Bronchus fibroblast of lung (primary cell): ENCODE measurements around the genes PSMG4 and FAM50B.

GRCh38 chr6:2982420-2982974 is 11.1 kb upstream of the SERPINB6 start:
- RAMPAGE, long total RNA: no peak

- RAMPAGE, long total RNA: no peak
These were observed 13.0 kb downstream of the RIPK1 start for GRCh38 chr6:3081341-3081698.

- RAMPAGE, long total RNA: no peak
These were observed 2.1 kb downstream of the BPHL start for GRCh38 chr6:3120444-3121085.

- RAMPAGE, long total RNA: no peak
These were observed 660 bp downstream of the TUBB2B start for GRCh38 chr6:3226528-3227458.

DNA sequence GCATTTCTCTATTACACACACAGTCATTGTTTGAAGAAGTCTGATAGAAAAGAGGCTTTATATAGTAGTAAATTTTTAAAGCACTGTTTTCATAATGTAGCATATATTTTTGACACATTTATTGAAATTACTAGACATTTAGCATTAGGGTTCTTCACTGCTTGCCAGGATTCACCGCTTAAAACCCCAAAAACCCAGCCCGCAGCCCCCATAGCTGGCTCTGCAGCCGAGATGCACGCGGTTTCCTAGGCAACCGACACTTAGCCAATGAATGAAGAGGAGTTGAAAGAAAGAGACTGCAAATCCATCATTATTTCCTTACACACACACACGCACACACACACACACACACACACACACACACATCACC is 3.3 kb upstream of the TUBB2B start:
- RAMPAGE, long total RNA: no peak

DNA sequence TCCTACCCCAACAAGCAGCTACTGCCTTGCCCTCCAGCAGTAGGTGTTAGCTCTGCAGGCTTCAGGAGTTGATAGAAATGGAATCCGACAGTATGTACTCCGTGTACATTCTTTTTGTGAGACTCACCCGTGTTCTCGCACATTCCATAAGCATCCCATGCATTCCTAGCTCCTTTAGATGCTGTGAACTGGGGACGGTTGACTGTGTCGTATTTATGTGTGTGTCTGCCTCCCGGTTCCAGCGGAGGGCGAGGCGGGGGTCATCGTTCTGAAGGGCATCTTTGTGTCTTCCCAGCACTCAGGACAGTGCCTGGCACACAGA is 11.6 kb upstream of the PSMG4 start:
- RAMPAGE, long total RNA: no peak

GRCh38 chr6:3258677-3259321 is at the start of gene PSMG4:
TSS of gene PSMG4 (plus strand) at chr6:3258947.
- RAMPAGE, long total RNA: start-site peak on the plus strand at chr6:3258900-3259015, 1,549 and 2,417 reads in 2 replicates

GRCh38 chr6:3270346-3271081 is 11.8 kb downstream of the PSMG4 start:
- RAMPAGE, long total RNA: no peak

GRCh38 chr6:3282164-3282389 is 23.3 kb downstream of the PSMG4 start:
- RAMPAGE, long total RNA: no peak

DNA sequence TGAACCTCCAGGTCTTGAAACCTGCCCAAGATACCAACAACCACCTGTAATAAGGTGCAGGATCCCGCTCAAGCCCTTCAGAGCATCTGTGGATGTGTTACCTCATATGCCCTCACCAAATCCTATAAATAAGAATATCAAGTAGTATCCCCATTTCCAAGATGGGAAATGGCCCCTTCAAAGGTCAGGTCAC is 97.9 kb downstream of the PSMG4 start:
- RAMPAGE, long total RNA: no peak

- RAMPAGE, long total RNA: no peak
These were observed 80.7 kb downstream of the SLC22A23 start for GRCh38 chr6:3375928-3376753.

DNA sequence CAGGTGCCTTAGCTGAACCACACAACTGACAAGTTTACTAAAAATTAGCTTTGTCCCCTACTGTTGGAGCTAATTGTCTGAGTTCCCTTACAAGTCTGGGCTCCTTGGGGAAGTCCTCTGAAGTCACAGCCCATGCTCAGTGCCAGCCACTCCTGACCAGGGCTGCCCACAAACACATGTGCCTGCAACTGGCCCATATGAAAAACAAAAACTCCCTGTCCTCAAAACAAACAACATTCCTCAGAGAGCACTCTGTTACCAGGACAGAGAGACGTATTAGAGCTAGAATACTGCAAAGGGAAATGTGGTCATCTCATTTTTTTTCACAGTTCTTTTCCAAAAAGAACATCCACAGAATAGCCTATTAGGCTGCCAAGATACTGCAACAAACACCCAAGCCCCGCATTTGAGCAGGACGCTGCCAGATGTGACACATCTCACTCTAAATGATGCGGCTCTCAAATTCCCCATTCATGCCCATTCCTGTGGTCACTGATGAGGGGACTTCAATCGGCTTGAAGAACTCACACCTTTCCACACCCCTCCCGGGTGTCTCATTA is 71.2 kb downstream of the SLC22A23 start:
- RAMPAGE, long total RNA: no peak

DNA sequence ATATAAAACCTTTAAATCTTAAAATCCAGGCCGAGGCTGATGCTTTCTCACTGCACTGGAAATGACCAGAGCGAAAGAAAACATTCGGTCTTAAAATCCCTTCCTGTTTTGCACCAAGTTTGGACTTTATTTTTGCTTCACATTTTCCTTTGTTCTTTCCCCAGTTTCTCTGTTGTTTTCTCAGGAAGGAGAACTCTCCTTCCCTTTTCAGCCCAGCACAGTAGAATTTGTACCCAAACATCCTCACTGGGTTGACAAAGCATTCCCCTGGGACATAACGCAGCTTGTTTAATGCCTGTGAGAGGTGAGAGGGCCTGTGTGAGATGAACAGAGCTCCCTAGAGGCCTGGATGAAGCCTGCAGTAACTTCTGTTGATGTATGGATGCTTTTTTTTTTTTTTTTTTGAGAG is 104.8 kb upstream of the SLC22A23 start:
- RAMPAGE, long total RNA: no peak

GRCh38 chr6:3585449-3585742 is 128.5 kb upstream of the SLC22A23 start:
- RAMPAGE, long total RNA: no peak

GRCh38 chr6:3725027-3725375 is 26.5 kb downstream of the PXDC1 start:
- RAMPAGE, long total RNA: no peak

GRCh38 chr6:3788786-3789640 is 37.5 kb upstream of the PXDC1 start:
- RAMPAGE, long total RNA: no peak

DNA sequence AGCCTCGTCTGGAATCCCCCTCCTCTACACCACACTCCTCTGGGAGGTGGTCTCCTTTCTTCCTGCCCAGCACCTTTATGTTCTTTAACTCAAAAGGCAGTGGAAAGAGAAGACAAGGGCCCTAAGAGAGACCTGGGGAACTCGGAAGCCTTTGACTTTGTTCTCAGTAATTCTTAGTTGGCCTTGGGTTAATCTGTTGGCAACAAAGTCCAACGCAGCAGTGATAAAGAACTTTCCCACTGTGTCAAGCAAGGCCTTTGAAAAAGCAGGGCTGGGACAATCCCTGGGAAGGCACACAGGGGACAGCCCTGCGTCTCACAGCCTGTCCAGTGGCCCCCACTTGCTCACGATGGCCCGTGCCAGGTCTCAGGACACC is 42.9 kb upstream of the FAM50B start:
- RAMPAGE, long total RNA: no peak

GRCh38 chr6:3838970-3839663 is 10.1 kb upstream of the FAM50B start:
- RAMPAGE, long total RNA: no peak

DNA sequence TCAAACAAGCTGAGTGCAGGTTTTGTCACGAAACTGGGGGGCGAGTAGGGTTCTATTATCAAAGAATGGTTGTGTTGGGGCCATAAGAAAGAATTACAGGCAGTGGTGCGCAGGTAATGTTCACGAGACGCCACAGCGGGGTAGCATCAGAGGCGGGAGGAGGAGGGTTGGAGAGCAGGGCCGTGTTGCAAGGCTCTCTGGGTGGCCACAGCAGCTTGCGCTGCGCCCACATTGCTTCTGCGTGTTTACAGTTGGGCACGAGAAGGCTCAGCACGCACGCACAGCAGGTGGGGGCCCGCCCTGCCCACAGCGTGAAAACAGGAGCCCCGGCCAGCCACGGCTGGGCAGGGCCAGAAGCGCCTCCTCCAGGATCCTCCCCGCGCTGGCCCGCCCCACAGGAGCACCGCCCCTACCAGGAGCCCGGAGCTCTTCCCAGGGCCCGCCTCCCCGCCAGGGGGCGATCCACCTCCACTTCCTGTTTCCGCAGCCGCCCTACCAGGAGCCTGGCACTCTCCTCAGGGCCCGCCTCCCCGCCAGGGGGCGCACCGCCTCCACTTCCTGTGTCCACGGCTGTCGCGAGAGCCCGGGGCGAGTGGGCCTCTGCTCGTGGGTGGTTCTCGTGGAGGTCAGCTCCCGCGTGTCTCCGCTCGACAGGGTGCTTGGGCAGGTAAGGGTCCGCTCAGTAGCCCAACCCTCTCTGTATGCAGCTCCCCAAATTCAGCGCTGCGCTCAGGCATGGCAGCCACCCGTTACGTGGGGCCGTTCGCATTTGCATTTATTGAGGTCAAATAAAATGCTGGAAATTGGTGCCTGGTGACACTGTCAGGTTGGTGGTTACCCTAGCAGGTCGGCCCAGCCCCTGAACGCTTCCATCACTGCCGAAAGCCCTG is at the start of gene FAM50B:
Gene FAM50B, plus strand, starts transcription at position 554 of the 890 bp plus-strand sequence.
- RAMPAGE, long total RNA: no peak

DNA sequence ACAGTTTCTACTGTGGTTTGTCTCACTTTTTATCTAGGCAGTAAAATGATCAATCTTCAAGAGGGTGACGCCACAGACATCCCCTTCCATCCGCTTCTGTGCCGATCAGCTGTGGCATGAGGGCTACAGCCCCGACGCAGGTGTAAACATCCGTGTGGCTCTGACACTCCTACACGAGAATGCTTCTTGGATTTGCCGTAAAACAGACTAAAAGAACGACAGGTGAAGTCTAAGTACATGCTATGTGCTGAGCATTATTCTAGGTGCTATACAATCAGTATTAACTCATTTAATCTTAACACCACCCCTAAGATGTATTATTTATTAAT is 43.8 kb downstream of the FAM50B start:
- RAMPAGE, long total RNA: no peak